ENCODE measurements around a stretch of chr11.

DNA sequence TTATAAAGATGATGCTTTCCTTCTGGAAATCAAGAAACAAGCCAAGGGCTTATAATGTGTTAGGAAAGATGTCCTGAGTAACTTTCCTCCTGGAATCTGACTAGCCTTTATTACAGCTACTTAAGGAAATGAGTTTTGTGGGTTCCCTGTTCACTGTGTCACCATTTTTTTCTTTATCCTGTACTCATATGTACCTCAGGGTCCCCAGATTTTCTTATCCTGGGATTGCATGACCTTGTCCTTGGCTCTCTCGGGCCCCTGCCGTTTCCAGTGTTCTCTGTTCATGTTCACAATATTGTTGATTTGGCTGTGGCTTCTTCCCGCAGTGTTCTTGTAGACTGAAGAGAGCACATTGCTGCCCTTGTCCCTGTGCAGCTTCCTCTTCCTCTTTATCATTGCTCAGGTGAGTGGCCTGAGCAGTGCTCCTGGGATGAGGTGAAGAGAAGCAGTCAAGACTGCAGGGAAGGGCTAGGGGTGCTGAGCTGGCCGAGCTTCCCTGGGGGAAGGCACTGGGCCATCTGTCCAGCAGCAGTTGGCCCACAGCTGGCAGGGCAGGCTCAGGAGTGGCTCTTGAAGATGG is 17.1 kb downstream of the BMAL1 start:
- RAMPAGE, long total RNA: no peak
- RRBS: no CpG with 5 or more reads among the region's 4 CpGs

- RAMPAGE, long total RNA: no peak
- RRBS: no CpG with 5 or more reads among the region's 12 CpGs
These were observed 33.1 kb downstream of the BMAL1 start for GRCh38 chr11:13310460-13311339.

GRCh38 chr11:13398903-13400127 is 63.7 kb downstream of the BTBD10 start:
- RAMPAGE, long total RNA: no peak
- RRBS: no CpG with 5 or more reads among the region's 27 CpGs

GRCh38 chr11:13873033-13873855 is 89.3 kb upstream of the SPON1 start:
- RAMPAGE, long total RNA: no peak
- RRBS: no CpG with 5 or more reads among the region's 15 CpGs

GRCh38 chr11:13962964-13963888 is 703 bp downstream of the SPON1 start:
- RAMPAGE, long total RNA: no peak
- RRBS: 1% methylated on average over 24 of the region's 79 CpGs

GRCh38 chr11:14334616-14335827 is 24.0 kb downstream of the RRAS2 start:
- RAMPAGE, long total RNA: no peak
- RRBS: no CpG with 5 or more reads among the region's 3 CpGs

DNA sequence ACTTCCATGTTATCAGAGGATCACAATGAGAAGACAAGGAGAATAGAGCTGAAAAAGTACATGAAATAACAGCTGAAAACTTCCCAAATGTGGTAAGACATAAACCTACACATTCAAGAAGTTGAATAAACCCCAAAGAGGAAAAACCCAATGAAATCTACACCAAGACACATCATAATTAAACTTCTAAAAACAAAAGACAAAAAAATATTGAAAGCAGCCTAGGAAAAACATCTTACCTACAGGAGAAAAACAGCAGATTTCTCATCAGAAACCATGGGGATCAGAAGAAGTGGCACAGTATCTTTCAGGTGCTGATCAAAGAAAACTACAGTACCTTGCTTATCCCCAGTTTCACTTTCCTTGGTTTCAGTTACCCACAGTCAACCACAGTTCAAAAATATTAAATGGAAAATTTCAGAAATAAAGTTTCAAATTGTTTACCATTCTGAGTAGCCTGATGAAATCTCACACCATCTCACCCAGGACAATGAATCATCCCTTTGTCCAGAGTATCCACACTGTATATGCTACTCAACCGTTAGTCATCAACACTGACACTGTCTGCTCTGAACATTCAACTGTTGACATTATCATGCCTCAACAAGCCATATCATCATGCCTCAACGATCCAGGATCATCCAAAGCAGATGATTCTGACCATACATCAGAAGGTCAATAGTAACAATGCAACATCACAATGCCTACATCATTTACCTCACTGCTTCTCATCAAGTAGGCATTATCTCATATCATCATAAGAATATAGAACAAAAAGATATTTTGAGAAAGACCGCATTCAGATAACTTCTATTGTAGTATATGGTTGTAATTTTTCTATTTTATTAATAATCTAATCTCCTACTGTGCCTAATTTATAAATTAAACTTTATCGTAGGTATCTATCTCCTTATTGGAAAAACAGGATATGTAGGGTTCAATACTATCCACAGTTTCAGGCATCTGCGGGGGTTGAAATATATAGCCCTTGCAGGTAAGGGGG is 21.9 kb downstream of the RRAS2 start:
- RAMPAGE, long total RNA: no peak
- RRBS: no CpG with 5 or more reads among the region's 5 CpGs

GRCh38 chr11:14500238-14501090 is 853 bp upstream of the COPB1 start:
- RAMPAGE, long total RNA: no peak
- RRBS: no CpG with 5 or more reads among the region's 9 CpGs

GRCh38 chr11:14554665-14555505 is 34.7 kb upstream of the PSMA1 start:
- RAMPAGE, long total RNA: no peak
- RRBS: no CpG with 5 or more reads among the region's 4 CpGs

DNA sequence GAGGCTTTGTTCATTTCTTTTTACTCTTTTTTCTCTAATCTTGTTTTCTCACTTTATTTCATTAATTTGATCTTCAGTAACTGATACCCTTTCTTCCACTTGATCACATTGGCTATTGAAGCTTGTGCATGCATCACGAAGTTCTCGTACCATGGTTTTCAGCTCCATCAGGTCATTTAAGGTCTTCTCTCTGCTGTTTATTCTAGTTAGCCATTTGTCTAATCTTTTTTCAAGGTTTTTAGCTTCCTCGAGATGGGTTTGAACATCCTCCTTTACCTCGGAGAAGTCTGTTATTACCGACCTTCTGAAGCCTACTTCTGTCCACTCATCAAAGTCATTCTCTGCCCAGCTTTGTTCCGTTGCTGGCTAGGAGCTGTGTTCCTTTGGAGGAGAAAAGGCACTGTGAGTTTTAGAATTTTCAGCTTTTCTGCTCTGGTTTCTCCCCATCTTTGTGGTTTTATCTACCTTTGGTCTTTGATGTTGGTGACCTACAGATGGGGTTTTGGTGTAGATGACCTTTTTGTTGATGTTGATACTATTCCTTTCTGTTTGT is 44.1 kb upstream of the PDE3B start:
- RAMPAGE, long total RNA: no peak
- RRBS: no CpG with 5 or more reads among the region's 6 CpGs

- RAMPAGE, long total RNA: no peak
- RRBS: no CpG with 5 or more reads among the region's 6 CpGs
These were observed 25.2 kb downstream of the PDE3B start for GRCh38 chr11:14668716-14669345.

GRCh38 chr11:14813385-14813633 is 78.7 kb downstream of the CYP2R1 start:
- RAMPAGE, long total RNA: no peak
- RRBS: no CpG with 5 or more reads among the region's 2 CpGs

- RAMPAGE, long total RNA: no peak
- RRBS: no CpG with 5 or more reads among the region's 5 CpGs
These were observed 69.0 kb downstream of the CYP2R1 start for GRCh38 chr11:14823016-14823487.

DNA sequence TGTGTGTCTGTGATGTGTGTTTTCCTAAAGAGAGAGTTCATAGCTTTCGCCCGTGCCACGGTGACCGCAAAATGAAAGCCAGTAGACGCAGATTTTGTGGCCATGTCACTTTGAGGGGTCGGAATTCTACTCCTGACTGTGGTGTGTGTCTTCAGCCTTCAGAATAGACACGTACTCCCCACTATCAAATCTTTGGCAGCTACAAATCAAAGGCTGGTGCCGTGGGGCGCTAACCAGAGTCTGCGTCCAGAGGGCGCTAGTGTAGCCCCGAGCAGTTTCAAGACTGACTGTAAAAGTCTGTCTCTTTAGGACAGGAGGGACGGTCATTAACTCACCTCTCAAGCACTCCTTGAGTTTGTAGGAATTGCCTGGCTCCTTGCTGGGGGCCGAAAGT is 2.5 kb upstream of the CALCA start:
- RAMPAGE, long total RNA: no peak
- RRBS: no CpG with 5 or more reads among the region's 14 CpGs

DNA sequence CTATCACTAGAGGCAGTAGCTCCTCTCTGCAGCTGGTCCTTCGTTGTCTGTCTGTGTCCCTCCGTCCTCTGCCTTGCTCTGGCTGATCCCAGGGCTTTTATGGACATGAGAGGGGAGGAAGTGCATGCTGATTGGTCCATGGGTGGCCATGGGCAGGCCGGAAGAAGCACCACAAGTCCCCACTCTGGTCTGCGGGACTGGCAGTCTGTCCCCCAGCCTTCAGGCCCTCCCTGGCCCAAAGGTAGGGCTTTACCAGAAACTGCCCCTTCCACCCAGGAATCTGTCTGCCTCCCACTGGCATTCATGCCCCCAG is 38.6 kb upstream of the CALCB start:
- RAMPAGE, long total RNA: no peak
- RRBS: no CpG with 5 or more reads among the region's 4 CpGs

DNA sequence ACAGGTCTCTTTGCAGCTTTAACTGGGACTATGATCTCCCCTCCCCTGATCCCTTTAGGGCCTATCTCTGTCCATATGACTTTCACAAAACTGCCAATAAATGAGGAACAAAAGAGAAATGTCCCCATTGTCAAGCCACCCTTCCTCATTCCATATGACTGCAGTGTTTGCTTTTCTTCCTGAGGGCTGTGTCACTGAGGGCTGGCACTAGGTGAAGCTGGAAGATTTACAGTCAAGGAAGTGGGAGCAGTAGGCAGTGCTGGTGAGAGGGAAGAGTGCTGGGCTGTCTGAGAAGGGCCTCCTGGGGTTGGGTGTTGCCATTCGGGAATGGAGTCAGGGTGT is 30.8 kb downstream of the INSC start:
- RAMPAGE, long total RNA: no peak
- RRBS: no CpG with 5 or more reads among the region's 1 CpG

DNA sequence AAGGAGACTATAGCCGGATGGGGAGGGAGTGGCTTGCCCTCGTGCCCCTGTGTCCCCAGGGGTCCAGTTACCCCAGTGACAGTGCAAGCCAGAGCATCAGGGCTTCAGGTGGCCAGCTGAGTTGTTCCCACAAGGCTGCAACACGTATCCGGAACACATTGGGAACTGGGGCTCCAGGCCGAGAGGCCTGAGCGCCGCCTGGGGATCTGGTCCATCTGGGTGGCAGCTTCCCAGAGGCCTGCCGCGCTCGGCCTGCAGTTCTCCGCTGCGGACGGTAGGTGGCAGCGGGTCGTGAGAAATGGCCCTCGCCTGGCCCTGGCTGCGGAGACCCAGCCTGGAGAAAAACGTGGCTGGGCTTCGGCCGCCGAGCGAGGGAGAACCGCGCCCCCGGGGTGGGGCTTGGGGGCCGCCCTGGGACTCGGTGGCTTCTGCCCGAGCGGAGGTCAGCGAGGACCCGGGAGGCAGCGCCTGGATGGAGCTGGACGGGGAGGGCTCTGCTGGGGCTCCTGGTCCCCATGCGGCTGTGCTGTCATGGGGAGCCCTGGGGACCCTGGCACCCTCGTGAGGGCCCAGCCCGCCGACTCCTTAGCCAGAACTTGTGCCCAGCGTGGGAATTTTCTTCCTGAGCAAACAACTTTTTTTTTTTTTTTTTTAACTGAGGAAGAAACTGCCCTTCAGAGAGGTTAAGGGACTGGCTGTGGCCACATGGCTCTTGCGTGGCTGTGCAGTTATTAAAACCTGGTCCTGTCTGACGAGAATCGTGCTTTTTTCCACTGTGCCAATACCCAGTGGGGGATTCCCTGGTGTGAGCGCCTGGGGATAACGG is 535.4 kb downstream of the INSC start:
- RAMPAGE, long total RNA: no peak
- RRBS: 2% methylated on average over 7 of the region's 43 CpGs

DNA sequence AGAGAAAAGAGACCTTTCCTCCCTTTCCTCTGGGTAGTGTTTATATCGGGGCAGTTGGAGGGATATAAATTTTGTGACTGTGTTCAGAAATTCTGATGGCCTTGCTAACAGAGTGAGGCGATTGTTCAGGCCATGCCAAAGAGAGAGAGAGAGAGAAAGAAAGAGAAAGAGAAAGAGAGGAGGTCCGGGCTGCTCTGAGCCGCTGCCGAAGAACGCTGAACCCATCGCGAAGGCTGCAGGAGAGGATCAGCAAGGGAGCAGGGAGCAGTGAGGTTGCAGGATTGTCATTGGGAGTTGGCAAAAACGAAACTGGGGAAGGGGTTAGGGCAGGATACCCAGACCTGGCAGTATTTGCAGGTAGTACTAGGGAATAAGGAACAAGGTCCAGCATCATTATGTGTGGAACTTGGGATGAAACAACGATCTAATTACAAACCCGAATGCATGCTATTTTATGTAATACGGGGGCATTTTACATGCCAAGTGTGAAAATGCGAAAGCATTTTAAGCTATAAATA is 537.1 kb downstream of the INSC start:
- RAMPAGE, long total RNA: no peak
- RRBS: no CpG with 5 or more reads among the region's 13 CpGs

GRCh38 chr11:15768093-15768655 is 588.2 kb downstream of the SOX6 start:
- RAMPAGE, long total RNA: no peak
- RRBS: no CpG with 5 or more reads among the region's 9 CpGs

DNA sequence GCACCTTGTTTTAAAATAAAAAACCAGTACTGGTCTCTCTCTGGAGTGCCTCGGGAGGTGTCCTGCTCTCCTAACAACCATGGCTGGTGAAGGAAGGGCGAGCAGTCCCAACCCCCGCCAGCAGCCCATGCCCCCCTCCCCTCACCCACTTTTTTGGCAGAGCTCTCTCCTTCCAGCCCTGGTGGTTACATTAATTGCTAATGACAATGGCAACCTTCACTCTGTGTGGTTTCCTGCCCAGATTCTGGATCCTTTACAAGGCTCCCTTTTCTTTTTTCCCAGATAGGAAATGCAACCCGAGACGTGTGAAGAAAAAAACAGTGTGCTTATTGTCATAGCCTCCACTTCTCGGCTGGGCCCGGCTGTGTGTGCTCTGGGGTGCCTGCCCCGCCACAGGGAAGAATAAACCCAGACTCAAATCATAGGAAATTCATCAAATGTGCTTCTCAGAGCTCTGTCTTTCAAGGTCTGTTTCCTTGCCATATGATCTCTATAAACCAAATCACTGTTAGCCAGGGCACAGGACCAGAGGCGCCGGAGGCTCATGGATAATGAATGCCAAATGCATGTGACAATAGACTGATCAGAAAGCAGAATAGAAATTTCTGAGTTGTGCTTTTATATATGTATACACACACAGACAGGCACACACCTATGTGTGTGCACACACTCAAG is 512.9 kb downstream of the SOX6 start:
- RAMPAGE, long total RNA: no peak
- RRBS: no CpG with 5 or more reads among the region's 10 CpGs